Metastatic Liver Carcinoma in the Adrenal Gland (tissue), 2 donors: ENCODE measurements around the gene ZNF10.

- PRO-cap, 2 experiments, result no peak in any of the 2 experiments
Observed at GRCh38 chr12:132494891-132495539, 5.1 kb downstream of the FBRSL1 start.

- PRO-cap, 2 experiments, result no peak in any of the 2 experiments
Observed at GRCh38 chr12:132508146-132508909, 18.4 kb downstream of the FBRSL1 start.

DNA sequence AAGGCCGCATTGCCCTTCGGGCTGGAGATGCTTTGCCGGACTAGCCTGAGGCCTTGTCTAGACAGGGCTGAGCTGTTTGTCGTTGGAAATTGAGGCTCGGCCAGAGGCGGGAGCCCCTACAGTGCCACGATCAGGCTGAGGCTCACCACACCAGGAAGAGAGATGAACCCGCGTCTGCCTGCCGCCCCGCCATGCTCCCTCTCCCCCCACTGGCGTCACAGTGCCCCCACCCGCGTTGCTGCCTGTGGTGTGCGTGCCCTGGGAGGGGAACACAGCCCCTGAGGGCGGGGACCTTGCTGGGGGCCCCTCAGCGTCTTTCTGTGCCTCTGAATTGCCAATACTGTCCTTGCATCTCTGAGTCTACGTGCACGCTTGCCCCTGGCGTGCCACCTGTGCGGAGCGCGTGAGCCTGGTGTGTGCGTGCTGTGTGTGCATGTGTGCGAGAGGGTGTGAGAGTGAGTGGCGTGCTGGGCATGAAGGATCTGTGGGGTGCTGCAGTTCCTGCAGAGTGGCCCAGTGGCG, 20.6 kb downstream of the FBRSL1 start:
- PRO-cap, 2 experiments, result no peak in any of the 2 experiments

GRCh38 chr12:132525731-132526076, 35.8 kb downstream of the FBRSL1 start:
- PRO-cap, 2 experiments, result no peak in any of the 2 experiments

DNA sequence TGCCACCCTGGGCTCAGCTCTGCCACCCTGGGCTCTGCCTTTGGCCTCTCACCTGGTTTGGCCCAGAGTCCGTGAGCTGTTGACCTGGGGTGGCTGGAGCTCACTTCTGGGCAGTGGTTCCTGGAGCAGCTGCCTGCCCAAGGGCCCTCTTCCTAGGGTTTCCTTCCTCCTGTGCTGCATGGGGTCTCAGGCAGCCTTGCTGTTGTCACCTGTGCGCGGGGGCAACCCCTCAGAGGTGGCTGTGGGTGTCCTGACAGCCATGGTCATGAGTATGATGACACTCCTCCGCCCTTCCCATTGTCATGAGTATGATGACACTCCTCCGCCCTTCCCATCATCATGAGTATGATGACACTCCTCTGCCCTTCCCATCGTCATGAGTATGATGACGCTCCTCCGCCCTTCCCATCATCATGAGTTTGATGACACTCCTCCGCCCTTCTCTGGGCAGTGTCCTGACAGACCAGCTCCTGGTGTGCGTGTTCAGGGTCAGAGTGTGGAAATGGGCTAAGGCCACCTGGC, 39.9 kb downstream of the FBRSL1 start:
- PRO-cap, 2 experiments, result no peak in any of the 2 experiments

DNA sequence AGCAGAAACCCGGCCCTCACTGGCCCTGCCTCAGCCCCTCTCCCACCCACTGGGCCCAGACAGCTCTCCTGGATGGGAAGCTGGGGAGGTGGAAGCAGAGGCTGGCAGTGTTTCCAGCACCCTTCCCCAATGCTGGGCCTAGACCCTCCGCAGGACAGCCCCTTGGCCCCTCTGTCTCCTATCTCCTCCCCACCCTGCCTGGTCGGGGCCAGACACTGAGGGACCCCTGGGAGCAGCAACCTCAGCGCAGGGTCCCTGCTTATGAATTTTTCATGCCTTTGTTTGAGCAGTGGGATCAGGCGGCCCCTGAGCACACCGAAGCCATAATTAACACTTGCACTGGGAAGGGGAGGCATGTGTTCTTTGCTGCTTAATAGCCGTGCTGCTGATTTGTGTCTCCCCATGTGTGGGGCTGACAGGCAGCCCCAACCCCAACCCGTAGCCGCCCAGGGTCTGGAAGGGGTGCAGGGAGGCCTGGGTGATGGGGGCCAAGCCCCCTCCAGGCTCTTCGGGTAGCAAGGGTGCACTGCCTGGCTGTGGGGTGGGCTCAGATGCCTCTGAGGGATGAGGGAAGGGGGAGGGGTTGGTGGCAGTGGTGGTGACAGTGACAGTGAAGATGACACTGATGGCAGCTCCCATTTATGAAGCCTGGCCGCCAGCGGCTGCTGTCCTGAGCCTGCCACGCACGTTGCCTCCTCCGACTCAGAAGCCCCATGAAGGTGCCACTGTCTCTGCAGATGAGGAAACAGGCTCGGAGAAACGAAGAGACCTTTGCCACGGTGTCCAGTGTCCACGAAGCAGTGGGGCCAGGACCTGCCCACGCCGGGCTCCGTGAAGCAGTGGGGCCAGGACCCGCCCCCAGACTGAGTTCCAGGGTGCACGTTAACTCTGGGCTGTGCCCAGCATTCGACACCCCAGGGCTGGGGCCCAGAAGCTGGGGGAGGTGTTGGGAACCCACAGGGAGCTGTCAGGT, 52.9 kb downstream of the FBRSL1 start:
- PRO-cap, 2 experiments, result no peak in any of the 2 experiments

GRCh38 chr12:132676380-132676998, 10.7 kb downstream of the POLE start:
- PRO-cap, 2 experiments, result no peak in any of the 2 experiments

DNA sequence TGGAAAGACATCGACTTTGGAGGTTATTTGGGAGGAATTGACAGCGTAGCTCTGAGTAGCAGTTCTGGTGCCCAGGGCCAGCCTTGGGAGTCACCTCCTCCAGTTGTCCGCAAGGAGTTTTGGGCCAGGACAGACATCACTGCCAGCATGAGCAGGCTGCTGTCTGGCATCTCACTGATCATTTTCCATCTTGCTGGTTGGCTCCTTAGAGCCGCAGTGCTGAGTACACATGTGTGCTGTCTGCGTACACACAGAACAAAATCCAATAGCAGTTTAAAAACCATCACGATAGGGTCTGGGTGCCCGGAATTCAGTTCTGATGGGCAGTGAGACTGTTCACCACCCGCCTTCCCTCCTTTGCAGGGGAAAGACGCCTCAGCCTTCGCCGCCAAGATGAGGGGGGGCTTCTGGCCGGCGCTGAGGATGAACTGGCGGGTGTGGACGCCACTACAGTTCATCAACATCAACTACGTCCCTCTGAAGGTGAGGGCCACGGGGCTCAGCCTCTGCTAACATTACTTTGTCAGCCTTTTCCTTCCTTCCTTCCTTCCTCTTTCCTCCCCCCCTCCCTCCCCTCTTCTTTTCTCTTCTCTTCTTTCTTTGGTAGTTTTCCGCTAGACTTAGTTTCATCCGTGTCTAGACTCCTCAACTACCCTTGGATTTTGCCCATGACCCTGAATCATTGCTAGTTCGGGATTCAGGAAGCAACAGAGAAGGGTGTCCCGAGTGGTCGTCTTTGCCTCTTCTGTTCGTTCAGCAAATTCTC, 9.6 kb upstream of the PGAM5 start:
- PRO-cap, 2 experiments, result no peak in any of the 2 experiments

DNA sequence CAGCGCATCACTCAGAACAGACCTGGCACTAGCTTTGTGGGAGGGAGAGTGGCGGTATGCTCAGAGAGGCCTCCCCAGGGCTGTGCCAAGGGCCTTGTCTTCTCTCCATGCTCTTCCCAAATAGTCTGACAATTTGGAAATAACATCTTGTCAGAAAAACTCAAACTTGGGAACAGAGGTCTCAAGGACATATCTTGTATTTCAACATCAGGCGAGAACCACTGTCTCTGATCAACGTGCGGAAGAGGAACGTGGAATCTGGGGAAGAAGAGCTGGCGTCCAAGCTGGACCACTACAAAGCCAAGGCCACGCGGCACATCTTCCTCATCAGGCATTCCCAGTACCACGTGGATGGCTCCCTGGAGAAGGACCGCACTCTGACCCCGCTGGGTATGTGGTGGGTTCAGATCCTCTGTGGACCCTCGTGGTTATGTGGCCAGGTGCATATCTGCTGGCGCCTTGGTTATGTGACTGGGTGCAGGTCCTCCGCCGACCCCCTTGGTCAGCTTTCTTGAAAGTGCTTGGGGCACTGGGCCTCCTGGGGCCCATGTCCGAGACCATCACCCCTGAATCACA, 4.1 kb downstream of the PGAM5 start:
- PRO-cap, 2 experiments, result no peak in any of the 2 experiments

- PRO-cap, 2 experiments, result peak in 2 of 2 experiments; most common plus-strand start chr12:132762061 (in 1)
Observed at GRCh38 chr12:132761985-132762731, 526 bp upstream of the ANKLE2 start.

DNA sequence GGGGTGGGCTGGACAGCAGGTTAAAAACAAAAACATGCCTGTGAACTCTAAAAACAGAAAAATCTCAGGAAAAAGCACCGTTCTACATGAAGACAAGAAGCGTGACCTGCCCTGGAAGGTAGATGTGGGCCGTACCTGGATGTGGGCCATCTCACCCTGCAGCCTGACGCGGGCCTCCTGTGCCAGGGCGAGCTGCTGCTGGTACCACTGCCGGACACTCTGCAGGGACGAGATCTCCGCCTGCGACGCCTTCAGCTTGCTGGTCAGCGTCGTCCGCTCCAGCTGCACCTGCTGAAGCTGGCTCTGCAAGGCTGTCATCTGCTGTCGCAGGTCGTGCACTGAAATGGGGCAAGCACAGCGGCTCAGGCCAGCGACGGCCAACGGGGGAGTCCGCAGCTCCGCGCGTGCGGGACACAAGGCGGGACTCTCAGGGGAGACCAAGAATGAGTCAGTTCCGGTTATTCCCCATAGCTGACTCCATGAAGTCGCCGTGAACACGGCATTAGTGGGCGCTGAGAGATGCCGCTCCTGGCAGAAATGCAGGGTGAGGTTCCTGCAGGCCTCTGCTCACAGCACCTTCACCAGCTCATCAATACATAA, 26.9 kb downstream of the GOLGA3 start:
- PRO-cap, 2 experiments, result no peak in any of the 2 experiments

DNA sequence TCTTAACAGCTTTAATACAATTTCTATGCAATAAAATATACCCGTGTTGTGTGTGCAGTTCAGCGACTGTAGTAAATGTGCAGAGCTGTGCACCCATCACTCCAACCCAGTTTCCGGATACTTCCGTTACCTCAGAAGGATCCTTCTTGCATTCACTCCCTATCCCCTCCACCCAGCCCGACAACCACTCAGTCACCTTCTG, 4.0 kb upstream of the GOLGA3 start:
- PRO-cap, 2 experiments, result no peak in any of the 2 experiments

- PRO-cap, 2 experiments, result no peak in any of the 2 experiments
Observed at GRCh38 chr12:133057308-133057973, 20.1 kb downstream of the ZNF84 start.

DNA sequence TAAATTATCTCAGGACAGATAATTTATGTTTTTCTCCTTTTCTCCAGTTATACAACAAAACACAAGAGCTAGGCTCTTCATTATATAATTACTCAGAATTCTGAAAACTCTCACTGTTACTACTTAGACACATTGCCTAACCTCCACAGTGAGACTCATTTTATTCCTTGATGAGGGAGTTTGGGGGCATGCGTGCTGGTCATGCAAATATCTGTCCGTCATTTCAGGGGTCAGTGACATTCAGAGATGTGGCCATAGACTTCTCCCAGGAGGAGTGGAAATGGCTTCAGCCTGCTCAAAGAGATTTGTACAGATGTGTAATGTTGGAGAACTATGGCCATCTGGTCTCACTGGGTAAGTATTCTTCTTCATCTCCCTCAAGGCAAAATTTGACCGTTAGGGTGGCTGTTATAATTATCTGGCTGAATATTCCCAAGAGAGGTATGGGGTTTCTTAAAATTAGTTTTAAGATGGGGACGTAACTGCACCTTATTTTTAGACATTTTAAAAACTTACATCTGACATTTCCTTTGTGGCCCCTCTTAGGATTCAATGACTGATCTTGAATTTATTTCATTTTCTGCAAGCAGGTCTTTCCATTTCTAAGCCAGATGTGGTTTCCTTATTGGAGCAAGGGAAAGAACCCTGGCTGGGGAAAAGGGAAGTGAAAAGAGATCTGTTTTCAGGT, 2.3 kb downstream of the ZNF140 start:
- PRO-cap, 2 experiments, result no peak in any of the 2 experiments

DNA sequence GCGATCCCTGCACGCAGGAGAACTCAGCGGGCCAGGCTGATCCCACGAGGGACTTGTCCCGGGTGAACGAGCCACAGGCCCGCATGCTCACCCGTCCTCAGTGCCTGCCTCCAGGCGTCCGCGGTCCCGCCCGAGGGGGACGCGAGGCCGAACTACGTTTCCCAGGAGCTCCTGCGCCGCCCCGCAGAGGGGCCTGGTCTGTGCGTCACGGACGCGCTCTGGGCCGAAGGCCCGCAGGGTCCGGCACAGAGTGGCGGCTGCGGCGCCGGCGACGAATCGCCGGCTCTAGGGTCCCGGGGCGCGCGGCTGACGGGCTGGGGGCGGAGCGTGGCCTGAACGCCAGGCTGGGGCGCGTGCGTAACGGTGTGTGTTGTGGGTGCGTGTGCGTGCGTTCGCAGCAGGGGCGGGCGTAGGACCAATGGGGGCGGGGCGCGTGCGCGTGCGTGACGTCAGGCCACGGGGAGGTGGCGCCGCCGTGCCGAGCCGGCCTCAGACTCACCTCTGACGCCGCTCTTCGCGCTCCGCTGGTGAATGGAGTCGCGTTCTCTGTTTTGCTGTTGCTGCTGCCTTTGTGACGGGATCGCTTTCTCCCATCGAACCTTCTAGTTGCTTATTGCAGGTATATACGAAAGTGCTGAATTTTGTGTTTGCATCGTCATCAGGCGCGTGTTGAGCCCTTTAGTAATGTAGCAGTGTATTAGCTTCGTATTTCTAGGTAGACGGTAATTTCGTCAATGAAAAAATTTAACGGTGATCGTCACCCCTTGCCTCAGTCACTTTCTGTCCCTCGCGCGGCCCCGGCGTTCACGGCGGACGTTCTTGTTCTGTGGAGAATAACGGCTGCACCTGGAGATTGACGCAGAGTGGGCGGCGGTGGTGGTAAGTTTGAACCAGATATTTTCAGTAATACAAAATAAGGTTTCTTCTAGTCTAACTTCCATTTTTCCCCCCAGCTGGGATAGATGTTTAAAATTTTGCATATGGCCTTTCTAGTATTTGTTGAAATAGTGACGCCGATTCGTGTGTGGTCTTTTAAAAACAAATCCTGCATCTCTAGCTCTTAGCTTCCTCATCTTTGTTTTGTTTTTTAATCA, at the start of gene ZNF10:
ZNF10 (plus strand) TSS at position 492 of the 1,094 bp plus-strand sequence.
- PRO-cap, 2 experiments, result peak in 2 of 2 experiments; most common plus-strand start position 492 of the sequence (in 2); most common minus-strand start position 106 of the sequence (in 1)